HTERT-HM (cell line): ENCODE data around the gene ZEB1.

DNA sequence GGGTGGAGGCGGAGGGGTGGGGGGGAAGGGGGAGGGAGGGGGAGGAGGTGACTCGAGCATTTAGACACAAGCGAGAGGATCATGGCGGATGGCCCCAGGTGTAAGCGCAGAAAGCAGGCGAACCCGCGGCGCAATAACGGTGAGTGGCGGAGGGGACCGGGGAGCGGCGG is at the start of gene ZEB1:
Gene ZEB1 (plus strand): TSS at position 63 of the 170 bp plus-strand sequence.
- RRBS = no CpG with 5 or more reads among the region's 14 CpGs

- RRBS = no CpG with 5 or more reads among the region's 1 CpG
These were observed 56.1 kb downstream of the ARHGAP12 start for GRCh38 chr10:31872585-31872870.

- RRBS = no CpG with 5 or more reads among the region's 8 CpGs
These were observed 51.7 kb downstream of the KIF5B start for GRCh38 chr10:32004081-32005294.

DNA sequence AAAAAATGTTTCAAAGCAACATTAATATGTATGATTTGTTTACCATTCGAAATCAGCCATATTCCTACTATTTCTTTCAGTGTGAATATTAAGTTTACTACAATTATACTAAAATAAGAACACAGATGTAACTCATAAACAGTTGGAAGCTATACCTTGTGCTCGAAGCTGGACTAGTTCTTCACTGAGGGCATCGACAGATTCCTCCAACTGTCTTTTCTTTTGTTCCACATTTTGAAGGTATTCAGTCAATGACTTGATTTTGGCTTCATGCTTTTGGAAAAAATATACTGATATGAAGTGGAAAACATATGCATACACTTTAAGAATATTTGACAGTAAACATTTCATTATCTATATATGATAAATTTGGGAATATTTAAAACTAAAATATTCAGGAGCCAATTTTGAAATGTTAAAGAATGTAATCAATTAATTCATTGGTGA is 34.2 kb downstream of the KIF5B start:
- RRBS = no CpG with 5 or more reads among the region's 3 CpGs

- RRBS = no CpG with 5 or more reads among the region's 2 CpGs
These were observed 81.1 kb downstream of the EPC1 start for GRCh38 chr10:32265847-32266194.

DNA sequence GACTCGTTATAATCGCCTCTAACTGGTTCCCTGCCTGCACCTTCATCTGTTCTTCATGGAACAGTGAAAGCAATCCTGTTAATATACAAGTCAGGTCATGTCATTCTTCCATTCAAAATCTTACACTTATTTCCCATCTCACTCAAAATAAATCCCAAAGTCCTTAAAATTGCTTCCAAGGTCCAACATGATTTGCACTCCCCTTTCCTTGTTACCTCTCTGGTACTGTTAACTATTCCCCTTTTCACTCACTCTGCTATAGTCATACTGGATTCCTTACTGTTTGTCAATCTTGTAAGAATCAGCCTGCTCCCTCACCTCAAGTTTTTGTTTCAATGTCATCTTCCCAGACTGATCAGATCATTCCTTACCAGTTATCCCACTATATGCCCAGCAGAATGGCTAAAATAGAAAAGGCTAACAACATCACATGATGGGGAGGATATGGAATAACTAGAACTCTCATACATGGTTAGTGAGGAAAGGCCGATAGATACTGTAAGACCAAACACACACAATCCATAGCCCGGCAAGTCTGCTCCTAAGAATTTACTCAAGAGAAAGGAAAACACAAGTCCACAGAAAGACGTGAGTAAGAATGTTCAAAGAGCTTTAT is 31.1 kb downstream of the EPC1 start:
- RRBS = no CpG with 5 or more reads among the region's 5 CpGs

GRCh38 chr10:32337717-32339034 is 8.8 kb downstream of the EPC1 start:
- RRBS = no CpG with 5 or more reads among the region's 8 CpGs

DNA sequence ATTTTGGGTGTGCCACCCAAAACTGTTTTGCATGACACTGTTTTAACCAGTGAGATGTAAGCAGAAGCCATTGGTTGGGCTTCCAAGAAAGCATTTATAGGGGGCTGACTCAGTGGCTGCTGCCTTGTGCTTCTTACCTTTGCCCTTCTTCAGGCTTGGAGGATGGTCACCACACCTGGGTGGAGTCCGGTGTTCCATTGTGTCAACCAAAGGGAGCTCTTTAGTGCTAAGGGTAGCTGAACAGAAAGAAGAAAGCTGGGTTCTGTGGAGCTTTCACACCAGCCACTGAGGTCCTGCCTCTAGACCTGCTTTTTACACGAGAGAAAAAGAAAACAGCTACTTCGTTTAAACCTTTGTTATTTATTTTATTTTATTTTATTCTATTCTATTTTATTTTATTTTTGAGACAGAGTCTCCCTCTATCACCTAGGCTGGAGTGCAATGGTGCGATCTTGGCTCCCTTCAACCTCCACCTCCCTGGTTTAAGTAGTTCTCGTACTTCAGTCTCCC is 37.4 kb upstream of the EPC1 start:
- RRBS = no CpG with 5 or more reads among the region's 5 CpGs

DNA sequence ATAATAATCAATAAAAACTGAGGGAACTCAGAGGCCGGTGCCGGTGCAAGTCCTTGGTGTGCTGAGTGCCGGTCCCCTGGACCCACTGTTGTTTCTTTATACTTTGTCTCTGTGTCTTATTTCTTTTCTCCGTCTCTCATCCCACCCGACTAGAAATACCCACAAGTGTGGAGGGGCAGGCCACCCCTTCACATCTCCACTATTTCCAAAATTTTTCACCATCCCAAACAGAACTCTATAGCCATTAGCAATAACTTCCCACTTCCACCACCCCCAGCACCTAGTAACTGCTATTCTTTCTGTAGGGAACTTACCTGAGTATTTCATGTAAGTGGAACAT is 62.8 kb downstream of the ITGB1 start:
- RRBS = no CpG with 5 or more reads among the region's 5 CpGs

GRCh38 chr10:32929413-32930139 is 28.5 kb downstream of the ITGB1 start:
- RRBS = no CpG with 5 or more reads among the region's 6 CpGs

DNA sequence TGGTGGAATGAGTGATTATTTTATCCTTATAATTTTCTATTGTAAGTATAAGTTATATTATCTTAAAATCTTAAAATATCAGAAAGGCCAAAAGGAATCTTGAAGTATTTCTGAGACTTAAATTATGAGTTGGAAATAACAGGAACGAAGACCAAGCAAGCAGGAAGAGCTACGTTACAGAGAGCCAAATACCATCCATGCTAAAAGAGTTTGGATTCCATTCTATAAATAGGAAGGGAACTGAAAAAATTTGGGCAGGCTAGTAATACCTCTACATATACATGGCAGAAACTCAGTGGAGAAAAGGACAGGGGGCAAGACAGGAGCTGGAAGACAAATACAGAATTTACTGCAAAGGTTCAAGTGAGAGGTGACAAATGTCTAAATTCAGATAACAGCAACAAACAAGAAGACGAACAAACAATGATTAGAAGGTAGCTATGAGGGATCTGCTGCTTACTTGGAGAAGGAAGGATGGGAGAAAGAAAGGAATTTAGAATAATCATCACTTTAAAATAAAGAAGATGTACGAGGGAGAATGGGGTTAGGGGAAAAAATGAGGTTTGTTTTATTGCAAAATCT is 16.6 kb downstream of the ITGB1 start:
- RRBS = no CpG with 5 or more reads among the region's 4 CpGs

- RRBS = no CpG with 5 or more reads among the region's 7 CpGs
These were observed 1.1 kb upstream of the ITGB1 start for GRCh38 chr10:32959039-32959646.

DNA sequence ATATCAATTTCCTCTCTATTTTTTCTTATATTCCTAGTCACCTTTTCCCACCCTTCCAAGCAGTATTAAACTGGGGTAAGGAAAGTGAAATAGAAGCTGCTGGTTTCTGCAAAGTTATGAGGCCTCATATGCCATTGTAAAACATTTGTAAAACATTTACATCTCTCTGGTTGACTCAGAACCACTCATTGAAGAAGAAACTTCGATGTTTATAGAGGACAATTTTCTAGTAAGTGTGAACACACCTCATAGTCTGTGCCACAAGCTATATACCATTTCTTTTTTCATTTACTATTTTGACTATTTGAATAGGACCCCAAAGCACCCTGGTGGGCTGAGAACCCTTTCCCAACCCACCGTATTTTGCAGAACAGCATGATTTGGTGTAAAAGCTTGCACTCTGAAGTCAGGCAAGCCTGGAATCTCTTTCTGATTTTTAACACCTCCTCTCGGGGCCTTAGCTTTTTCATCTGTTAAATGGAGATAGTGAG is 12.9 kb upstream of the ITGB1 start:
- RRBS = no CpG with 5 or more reads among the region's 3 CpGs

DNA sequence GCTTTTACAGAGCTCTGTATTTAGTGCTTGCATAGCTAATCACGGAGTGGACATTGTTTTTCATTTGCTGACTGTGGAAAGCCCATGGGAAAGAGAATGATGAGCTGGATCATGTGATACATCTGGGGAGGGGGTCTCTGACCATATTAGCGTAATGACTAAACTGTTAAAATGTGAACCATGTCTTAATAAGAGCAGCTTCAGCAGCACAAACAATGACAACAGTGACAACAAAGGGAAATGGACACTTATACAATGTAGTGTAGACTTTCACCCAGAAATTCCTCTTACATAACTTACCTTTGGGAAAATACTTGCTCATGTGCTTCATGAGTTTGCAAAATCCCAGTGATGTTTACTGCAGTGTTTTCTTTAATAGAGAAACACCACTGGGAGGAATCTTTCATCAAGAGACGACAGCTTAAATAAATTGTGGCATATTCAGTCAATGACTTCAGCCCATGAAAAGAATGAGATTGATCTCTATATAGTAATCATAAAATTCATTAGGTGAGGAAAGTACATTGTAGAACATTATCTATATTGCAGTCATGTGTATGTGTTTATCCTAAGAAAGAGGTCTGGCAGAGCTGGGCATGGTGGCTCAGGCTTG is 44.1 kb upstream of the ITGB1 start:
- RRBS = no CpG with 5 or more reads among the region's 3 CpGs

DNA sequence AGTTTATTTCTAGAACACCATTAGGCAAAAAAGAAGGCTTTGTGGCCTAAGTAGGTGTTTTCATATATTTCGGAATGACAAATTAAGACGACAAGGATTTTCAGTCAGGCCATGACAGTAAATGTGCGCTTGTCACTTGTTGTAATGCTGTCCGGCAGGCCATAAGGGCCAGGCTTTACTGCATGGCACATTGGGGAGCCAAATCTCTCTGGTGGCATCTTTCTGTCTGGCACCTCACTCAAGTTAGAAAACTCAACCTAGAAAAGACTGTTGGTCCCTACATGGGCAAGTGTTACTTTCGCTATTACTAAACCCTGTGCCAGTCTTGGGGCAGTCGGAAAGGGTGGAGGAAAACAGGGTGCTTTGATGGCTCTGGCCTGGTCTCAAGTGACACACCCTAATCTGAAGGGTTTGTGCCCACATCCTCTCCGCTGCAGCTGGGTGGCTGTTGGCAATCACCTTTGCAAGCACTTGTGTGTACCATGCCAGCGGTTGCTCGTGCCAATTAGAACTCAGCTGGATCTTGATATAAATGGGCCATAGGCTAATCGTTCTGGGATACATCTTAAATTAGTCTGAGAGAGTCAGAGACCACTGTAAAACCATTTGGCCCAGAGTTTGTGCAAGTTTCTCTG is 159.7 kb upstream of the ITGB1 start:
- RRBS = no CpG with 5 or more reads among the region's 10 CpGs

GRCh38 chr10:33178171-33179039 is 156.1 kb downstream of the NRP1 start:
- RRBS = no CpG with 5 or more reads among the region's 4 CpGs

GRCh38 chr10:33179992-33180420 is 154.5 kb downstream of the NRP1 start:
- RRBS = no CpG with 5 or more reads among the region's 8 CpGs

GRCh38 chr10:33191236-33191483 is 143.3 kb downstream of the NRP1 start:
- RRBS = no CpG with 5 or more reads among the region's 2 CpGs

DNA sequence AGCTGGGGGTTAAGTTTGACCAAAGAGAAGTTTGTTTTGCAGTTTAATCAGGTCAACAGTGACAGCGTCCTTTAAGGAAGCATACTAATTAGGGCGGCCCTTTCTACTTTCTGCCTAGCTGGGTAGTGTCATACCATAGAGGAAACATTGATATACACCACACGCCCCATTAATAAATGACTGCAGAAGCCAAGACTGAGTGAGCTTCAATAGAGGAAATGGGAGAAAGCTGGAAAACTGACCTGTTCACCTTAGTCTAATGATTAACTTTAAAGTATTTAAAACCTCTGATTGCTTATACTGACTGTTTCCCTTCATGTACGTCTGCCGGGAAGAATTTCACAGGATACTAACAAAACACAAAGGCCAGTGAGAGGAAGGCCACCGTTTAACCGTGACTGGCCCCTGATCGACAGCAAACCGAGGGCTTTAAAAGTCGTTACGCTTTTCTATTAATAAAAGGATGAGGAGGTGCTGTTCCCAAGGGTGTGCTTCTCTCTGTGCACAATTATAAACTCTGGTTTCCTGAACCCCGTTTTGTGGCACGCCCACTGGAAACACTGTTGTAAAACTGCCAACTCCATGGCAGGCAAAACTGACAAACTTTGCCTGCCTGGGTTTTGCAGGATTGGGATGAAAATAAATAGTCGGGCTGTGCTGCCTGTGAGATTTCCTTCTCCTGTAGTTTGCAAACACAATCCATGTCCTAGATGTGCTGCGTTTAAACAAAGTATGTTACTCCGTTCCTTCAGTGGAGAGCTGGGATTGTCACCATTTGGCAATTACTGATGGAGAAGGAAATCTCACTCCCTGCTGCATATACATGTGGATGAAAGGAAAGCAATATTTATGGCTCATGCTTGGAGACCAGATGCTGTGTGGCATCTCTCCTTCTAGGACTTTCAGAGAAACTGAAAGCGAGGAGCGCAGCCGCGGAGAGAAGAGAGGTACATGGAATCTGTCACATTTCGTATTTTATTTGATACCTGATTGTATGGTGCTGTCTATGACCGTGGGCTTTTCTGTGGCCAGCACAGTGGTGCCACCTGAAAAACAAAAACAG is 137.5 kb downstream of the NRP1 start:
- RRBS = no CpG with 5 or more reads among the region's 22 CpGs

DNA sequence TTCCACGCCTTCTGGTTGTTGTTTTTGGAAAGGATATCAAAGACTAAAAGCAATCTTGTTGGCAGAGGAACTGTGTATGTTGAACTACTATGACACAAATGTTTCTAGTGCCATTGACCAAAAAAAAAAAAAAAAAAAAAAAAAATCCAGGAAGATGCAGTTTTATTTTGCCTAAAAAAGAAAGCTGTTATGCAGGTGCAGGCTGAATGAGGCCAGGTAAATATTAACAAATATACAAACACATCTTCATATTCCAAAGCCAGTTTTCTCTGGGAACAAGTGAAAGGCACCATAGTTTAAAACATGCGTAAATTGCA is 73.6 kb downstream of the NRP1 start:
- RRBS = no CpG with 5 or more reads among the region's 2 CpGs